ENCODE measurements around a stretch of chr17.

GRCh38 chr17:29716645-29717451, 94.1 kb upstream of the CORO6 start:
- RRBS, 2 experiments, result no CpG with 5 or more reads among the region's 5 CpGs

DNA sequence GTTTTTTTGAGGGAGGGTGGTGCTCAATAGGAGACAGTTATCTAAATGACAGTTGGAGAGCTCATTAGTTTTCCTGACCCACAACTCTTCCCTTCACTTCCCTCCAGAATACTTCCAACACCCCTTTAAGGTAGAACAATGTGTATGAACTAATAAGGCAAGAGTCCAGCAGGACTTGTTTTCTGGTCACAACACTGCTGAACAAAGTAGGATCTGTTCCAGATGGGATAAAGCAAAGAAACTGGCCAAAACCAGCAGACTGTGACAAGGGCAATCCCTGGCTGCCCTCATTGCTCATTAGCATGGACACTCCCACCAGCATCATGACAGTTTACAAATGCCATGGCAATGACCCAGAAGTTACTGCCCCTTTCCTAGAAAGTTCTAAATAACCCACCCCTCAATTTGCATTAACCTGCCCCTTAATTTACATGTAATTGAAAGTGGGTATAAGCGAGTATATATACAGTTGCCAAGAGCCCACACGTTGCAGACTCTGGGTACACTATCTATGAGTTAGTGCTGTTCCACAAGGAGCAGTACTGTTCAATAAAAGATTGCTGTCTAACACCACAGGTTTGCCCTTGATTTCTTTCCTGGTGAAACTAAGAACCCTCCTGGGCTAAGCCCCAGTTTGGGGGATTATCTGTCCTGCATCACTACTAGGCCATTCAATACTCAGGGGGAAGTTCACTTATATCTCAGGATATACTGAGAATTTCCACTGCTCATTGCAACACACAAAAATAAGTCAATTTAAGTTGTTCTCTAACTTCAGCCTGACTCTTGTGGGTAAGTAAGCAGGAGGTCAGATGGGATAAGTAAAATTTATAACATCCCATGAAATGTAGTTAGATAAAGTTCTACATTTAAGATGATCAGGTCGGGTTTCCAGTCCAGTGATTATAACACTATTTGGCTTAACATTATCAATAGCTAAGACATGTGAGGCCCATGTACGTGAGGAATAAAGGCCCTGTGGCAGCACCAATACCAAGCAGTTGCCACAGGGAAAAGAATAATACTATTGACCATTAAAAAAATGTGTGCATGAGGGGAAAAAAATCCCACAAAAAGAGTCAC, 82.2 kb downstream of the SSH2 start:
- RRBS, 2 experiments, result no CpG with 5 or more reads among the region's 4 CpGs

GRCh38 chr17:29928814-29929948, 847 bp downstream of the SSH2 start:
- RRBS, 2 experiments, result no CpG with 5 or more reads among the region's 39 CpGs

DNA sequence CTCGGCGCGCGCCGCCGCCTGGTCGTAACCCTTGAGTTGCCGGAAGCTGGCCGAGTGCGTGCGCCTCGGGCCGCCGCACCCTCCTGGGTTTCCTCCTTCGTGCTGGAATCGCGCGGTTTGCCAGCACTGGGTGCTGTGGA, 118 bp upstream of the SSH2 start:
- RRBS, 2 experiments, result no CpG with 5 or more reads among the region's 18 CpGs

DNA sequence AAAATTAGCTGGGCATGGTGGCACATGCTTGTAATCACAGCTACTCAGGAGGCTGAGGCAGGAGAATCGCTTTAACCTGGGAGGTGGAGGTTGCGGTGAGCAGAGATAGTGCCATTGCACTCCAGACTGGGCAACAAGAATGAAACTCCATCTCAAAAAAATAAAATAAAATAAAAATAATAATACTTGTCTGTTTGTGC, 24.1 kb downstream of the CPD start:
- RRBS, 2 experiments, result no CpG with 5 or more reads among the region's 2 CpGs

DNA sequence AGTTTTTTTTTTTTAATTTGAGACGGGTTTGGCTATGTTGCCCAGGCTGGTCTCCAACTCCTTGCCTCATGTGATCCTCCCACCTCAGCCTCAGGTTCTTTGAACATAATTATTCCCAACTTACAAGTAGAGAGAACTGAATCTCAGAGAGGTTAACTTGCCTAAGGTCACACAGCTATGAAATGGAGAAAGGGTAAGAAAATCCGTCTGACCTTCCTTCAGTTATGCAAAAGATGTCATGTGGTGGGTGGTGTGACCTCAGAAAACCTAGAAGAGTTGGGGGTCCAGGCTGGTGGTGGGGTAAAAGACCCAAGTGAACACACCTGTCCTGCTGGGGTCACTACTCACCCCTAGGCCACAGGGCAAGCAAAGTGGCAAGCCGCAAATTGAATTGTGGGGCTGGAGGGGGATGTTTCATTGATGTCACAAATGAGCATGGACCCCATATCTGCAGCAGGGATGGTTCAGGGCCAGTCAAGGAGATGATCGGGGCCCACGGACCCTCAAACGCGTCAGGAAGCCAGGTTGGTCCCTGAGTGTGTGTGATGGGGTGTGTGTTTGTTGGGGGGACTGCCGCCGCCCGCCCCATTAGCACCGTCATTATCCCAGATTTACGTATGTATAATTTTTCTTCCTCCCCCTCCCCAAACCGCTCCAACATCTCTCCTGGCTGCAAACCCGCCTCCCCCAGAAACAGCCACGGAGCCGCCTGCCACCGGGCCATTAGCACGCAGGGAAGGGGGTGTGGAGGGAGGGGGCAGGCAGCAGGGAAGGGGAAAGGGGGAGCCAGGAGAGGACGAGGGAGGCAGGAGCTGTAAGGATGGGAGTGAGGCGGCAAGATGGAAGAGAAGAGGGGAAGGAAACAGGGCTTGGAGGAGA, 157.6 kb downstream of the CRLF3 start:
- RRBS, 2 experiments, result no CpG with 5 or more reads among the region's 20 CpGs

DNA sequence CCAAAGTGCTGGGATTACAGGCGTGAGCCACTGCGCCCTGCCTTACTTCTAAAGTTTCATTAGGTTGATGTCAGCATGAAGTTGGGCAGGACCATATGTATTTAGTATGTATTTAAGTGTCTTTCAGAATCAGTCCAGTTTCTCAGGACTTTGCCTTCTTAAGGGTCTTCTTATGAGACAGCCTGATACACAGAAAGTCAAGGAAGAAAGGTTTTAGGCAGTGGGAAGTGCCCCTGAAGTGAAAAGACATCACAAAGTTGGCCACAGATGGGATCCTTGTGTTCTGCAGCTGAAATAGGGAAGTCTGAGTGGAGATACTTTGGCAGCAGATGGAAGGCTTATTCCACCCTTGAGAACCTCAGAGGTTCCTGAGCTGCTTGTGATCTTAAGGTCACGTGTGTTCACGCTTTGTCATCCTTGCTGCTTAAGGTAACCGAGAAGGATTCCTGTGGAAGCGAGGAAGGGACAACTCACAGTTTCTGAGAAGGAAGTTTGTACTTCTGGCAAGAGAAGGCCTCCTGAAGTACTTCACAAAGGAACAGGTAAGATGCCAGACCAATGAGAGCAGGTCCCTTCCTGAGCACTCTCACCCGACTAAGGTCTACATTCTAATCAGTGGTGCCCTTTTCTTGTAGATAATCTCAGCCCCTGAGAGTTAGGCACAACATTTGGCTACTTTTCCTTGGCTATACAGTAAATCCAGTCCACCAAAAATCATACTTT, 12.2 kb downstream of the ADAP2 start:
- RRBS, 2 experiments, result no CpG with 5 or more reads among the region's 7 CpGs

DNA sequence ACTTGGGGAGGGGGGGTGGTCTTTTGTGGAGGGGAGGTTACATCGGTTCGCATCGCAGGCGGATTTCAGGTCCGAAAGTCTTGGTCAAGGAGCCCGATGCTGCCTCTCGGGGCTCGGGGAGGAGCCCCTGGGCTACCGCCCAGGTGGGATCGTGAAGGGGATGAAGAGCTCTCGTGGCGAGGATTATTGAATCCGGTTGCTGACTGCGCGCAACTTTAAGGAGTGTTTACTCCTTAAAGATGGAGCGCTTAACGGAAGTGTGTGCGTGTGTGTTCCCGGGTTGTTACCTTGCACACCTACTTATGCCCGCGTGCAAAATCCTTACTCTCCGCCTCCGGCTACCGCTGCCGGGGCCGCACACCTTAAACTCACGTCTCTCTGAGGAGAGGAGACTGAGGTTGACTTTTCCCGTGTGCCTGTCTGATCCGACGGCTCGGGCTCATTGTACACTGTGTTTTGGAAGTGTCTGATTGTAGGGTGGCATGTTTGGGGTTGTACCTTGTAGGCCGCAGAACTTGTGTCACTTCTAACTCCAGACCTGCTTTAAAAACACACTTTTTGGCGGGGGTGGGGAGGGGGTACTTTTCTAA, 38.3 kb downstream of the RNF135 start:
- RRBS, 2 experiments, result 1 to 2% methylated on average over 3 to 7 of the region's 33 CpGs

- RRBS, 2 experiments, result no CpG with 5 or more reads among the region's 6 CpGs
These were observed 91.5 kb downstream of the NF1 start for GRCh38 chr17:31186186-31186740.

- RRBS, 2 experiments, result no CpG with 5 or more reads among the region's 3 CpGs
These were observed 73.6 kb downstream of the OMG start for GRCh38 chr17:31223148-31224125.

- RRBS, 2 experiments, result no CpG with 5 or more reads among the region's 5 CpGs
These were observed 66.9 kb downstream of the OMG start for GRCh38 chr17:31230055-31230570.

DNA sequence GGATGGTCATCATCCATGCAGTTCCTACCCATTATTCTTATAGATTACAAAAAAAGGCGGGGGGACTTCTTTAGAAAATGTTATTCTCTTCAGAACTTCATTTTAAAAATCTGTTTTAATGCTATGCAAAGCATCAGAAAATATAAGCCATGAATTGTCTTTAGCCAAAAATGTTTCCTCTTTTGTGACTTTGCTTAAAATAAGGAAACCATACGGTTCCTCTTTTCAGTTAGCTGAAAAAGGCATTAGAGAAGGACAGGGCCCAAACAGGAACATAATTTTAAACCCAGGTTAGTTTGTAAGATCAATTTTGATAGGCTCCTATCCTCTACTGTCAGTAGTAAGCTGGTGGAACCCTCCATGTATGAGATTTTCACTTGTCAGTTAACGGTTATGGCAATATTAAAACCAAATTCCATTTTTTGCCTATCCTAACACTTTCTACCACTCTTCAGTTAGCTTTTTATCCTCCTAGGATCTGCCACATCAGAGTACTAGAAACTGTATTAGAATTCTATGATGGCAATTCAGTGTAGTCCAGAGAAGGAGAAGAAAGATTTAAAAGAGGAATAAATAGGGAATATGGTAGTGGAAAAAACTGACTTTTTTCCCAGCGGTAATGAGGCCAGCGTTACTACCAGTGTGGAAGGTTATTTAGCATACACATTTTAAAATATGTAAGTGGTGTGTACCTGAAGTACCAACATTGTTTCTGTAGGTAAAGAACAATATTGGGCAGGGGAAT, 4.2 kb downstream of the EVI2B start:
- RRBS, 2 experiments, result no CpG with 5 or more reads among the region's 5 CpGs

DNA sequence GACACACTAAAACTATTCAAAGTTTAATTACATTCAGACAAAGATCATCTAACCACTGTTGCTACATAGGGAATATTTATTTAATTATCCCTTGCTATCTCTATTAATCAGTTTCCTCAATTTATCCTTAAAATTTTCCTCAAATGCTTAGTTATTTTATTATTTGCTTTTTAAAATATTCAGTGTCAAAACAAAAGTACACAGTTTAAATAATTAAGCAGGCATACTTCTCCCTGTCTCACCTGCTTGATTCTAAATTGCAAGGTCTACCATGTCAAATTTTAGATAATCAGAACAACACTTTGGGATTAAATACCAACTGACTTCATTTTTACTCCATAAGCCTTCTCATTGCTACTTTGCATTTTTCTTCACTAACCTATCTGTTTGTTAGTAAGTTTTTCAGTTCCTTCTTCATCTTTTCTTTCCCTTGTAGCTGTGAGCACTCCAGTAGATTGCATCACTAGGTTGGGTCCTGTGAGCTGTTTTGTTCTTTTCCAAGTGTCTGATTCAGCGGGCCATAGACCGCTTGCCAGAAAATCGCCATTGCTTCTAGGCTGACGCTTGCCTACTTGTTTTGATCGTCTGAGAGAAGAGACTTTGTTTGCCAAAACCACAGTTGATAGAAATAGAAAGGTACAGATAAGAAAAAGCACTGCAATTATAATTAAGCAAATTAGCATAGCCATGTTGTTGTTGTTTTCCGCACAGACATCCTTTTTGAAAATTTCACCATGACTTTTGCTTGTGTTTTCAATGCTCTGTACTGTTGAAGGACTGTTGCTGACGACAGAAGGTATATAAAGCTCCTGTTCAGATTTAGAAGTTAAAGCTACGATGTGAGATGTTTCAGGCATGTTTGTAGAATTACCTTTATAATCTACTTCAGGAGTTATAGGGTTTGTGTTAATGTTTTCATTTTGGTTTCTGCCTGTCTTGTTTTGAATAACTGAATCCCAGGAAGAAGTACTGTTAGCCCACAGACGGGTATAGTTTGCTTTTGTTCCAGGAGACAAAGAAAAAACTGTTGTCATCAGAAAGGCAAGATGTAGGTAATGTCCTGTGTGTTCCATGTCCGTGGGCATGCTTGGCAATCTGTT, 3.1 kb downstream of the EVI2A start:
- RRBS, 2 experiments, result no CpG with 5 or more reads among the region's 10 CpGs

GRCh38 chr17:31345271-31345813, 23.9 kb upstream of the EVI2A start:
- RRBS, 2 experiments, result no CpG with 5 or more reads among the region's 36 CpGs

- RRBS, 2 experiments, result no CpG with 5 or more reads among the region's 3 CpGs
These were observed 28.6 kb upstream of the EVI2A start for GRCh38 chr17:31349983-31350469.

GRCh38 chr17:31416263-31416978, 24.9 kb downstream of the RAB11FIP4 start:
- RRBS, 2 experiments, result 33 to 61% methylated on average over 1 to 3 of the region's 14 CpGs

- RRBS, 2 experiments, result no CpG with 5 or more reads among the region's 7 CpGs
These were observed 78.4 kb downstream of the RAB11FIP4 start for GRCh38 chr17:31469661-31470528.

DNA sequence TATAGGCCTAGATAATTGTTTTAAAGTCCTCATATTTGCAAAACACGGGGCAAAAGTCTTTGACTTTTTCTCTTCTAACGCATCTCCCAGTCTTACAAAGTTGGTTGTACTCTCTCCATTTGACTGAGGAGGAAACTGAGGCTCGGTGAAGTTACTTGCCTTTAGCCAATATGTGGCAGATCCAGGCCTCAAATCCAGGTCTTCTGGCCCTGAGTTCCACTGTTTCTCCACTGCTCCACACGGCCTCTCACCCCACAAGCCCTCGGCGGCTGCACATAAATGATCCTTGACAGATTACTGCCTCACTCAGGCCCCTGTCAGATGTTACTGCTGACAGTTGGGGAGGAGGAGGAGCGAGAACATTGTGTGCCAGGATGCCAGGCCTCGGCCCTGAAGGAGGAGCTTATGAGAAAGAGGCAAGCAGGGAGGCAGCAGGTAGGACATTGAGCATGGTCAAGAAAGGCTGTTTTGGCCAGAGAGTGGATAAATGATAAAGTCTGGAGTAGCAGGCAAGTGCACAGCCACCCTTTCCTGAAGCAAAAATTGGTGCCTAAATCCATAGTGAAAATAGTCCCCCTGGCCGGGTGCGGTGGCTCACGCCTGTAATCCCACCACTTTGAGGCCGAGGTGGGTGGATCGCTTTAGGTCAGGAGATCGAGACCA, 88.6 kb downstream of the RAB11FIP4 start:
- RRBS, 2 experiments, result no CpG with 5 or more reads among the region's 14 CpGs

GRCh38 chr17:31489586-31490032, 98.1 kb downstream of the RAB11FIP4 start:
- RRBS, 2 experiments, result no CpG with 5 or more reads among the region's 11 CpGs

DNA sequence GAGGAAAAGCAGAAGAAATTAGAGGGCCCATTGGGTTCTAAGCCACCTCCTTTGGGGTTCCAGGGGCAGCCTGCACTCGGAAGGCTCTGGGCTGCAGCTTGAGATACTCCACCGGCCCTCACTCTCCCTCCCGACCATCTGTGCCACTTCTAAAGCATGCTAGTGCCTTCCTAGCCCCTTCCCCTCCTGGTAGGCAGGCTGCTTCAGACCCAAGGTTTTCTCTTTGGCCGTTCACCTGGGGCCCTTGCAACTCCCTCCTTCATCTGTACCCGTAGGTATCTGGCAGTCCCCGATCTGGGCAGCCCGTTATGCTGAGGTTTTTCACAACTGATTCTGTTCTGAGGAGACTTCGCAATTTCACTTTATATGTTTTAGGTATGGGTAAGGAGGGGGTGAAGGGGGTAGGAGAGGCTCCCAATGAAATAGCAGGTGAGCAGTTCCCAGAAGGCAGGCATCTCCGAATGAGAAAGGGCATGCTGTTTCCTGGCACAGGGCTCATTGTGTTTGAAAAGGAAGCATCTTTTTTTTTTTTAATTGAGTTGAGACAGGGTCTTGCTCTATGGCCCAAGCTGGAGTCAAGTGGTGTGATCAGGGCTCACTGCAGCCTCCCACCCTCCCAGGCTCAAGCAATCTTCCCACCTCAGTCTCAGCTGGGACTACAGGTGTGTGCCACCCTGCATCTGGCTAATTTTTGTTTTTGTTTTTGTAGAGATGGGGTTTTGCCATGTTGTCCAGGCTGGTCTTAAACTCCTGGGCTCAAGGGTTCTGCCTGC, 98.7 kb downstream of the RAB11FIP4 start:
- RRBS, 2 experiments, result no CpG with 5 or more reads among the region's 9 CpGs